ENCODE measurements around the genes ZFR, RAI14, BRIX1 and DNAJC21.

DNA sequence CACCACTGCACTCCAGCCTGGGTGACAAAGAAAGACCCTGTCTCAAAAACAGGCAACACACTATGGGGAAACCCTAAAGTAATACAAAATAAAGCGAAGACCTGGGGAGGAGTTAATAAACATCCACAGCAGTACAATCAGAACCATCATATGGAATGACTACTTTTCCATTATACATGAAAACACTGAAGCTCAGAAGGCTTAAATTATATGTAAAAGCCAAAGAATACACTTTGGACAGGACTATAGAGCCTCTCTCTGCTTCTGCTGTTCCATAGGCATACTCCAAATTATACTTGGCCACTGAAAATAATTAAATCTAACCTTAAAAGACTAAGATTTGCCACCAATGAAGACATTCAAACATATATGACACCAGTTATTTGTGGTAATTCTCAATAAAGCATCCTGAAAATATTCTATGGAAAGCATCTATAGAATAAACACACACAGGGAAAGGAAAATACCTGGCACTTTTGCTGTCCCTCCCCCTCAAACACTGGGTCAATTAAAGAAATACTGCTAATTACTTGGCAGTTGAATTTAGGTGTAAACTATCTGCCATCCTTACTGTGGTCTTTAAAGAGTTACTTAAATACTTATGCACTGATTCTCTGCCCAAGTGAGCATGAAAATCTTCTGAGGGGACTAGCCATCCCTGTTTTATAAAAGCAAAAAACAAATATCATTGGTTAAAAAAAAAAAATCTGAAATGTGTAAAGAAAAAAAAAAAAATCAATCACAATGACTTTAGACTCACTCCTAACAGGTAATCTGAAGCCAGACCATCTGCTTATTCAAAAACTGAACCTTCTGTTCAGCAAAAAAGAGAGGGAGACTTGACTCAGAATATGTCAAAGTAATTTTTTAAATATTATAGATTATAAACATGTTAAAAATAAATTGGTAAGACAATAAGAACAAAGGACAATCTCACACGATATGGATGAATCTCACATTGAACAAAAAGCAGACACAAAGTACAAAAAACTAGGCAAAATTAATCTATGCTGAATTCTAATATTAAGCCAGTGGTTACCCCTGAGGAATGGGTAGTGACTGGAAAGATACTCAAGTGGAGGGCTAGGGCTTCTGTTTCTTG, 4.5 kb downstream of the GOLPH3 start:
- PRO-cap, result no peak

DNA sequence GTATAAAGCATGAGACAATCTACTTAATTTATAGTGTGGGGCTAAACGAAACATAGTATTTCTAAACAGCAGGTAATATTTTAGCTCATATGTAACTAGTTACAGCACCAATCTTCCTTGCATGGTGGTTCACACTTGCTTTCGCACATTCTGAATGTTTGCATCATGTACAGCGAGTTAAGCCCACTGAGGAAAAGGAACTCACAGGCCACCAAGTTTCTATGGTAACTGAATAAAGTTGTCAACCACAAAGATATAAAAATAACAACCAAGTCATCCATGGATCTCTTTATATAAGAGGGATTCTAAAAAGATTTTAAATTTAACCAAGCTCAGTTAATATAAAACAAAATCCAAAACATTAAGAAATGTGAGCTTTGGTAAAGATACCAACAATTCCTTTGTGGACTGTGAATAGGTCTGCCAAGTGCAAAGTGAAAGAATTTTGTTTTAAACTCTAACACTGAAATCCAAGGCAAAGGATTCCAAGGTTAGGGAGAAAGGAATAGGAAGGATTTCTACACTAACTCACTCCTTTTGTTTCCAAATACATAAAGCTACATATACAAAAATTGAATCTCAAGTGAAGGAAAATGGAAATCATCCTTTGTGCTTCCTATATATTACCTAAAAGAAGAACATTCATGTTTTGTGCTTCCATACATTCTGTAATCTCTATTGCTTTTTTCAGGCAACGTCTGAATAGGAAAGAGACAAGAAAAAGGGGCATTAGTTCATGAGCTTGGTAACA, 67.5 kb upstream of the GOLPH3 start:
- PRO-cap, result no peak

DNA sequence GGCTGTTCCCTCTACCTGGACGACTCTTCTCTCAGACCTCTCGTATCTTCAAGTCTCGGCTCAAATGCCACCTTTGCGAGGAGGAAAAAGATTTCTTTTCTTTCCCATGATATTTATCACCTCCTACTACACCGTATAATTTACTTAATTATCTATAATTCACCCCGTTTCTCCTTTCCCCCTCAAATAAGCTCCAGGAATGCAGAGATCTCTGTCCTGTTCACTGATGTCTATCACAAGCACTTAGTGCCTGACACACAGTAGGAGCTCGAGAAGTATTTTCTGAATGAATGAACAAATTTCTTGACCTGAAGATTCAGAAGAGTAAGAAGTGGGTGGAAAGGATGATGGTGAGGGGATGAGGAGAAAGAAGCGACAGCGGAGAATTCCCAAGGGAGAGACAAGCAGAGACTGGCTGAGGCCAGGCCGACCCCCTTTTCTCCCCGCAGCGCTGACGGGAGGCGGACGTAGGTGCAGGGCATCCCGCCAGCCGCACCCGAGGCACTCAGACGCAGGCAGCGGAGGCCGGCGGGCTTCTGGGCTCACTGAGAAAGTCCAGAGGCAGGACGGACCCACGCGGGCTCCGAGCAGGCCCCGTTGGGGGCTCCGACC, 827 bp downstream of the MTMR12 start:
- PRO-cap, result unidirectional peak, plus-strand start at position 508 of the sequence

- PRO-cap, result no peak
These were observed 12.7 kb downstream of the ZFR start for GRCh38 chr5:32431823-32432292.

DNA sequence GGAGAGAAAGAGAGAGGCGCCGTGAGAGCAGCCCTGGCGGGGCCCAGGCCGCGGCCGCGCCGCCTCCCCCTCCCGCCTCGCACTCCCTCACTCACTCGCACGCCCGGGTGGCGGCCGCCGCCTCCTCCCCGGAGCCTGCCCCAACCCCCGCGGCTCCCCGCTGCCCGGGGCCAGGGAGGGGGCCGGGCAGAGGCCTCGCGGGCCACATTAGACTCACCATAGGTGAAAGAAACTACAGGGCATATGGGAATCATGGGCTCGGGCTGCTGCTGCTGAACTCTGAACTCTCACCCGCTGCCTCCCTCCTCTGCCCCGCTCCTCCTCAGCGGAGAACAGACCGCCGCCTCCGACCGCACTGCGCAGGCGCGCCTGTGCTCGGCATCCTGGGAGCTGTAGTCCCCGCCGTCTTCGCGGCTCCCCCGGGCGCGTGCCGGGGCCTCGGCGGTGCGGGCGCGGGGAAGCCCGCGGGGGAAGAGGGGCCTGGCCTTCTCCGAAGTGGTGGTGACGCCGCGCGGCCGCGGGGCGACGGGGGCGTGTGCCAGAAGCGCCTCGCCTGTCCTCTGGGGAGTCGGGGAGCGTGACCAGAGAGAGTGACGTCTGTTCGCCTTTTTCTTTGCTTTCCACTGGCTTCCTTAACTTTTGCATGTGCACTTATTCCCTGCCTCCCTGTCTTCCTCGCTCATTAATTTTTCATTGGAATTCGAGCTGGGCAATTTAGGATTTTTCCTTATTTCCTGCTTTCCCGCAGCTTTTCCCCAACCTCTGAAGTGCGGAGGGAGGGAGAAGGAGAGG, at the start of gene ZFR:
Gene ZFR, minus strand, starts transcription at position 336 of the 792 bp plus-strand sequence.
- PRO-cap, result bidirectional peak, plus-strand start at position 395 of the sequence, minus-strand start at position 334 of the sequence

- PRO-cap, result no peak
These were observed 47.9 kb upstream of the SUB1 start for GRCh38 chr5:32537330-32537972.

GRCh38 chr5:32588443-32589125, 3.2 kb downstream of the SUB1 start:
- PRO-cap, result no peak

GRCh38 chr5:32709590-32710317, 1.4 kb upstream of the NPR3 start:
- PRO-cap, result bidirectional peak, plus-strand start at chr5:32709928, minus-strand start at chr5:32709831; bidirectional peak, plus-strand start at chr5:32710199, minus-strand start at chr5:32710057

GRCh38 chr5:32713289-32714546, 2.6 kb downstream of the NPR3 start:
- PRO-cap, result bidirectional peak, plus-strand start at chr5:32713610, minus-strand start at chr5:32713566; bidirectional peak, plus-strand start at chr5:32714038, minus-strand start at chr5:32713882; bidirectional peak, plus-strand start at chr5:32714315, minus-strand start at chr5:32714133

DNA sequence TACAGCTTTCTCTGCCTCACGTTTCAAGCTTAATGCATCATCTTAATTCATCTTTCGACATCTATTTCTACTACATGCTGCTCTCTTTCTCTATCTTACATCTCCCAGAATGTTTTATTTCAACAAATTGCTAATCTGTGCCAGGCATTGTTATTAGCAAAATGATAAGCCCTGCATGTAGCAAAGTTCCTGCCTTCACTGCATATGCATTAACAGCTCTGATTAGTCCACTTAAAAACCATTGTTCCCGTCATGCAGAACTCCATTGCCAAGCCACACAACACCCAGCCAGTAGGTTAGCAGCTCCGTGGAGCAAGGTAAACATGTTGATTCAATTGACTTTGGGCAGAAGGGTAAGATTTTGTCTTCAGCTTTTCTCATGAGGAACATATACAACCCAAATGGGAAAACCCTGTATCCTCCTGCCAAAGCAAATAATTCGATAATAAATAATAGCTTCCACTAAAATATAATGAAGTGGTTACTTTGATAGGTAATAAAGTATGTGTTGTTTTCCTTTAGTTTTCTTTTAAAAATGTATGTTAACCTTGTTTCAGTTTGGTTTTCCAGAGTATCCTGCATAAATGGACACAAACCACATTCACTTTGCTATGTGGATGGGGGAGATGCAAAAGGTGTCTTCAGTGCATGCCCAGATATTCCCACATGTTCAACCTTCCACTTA, 124.4 kb upstream of the C1QTNF3 start:
- PRO-cap, result no peak

- PRO-cap, result no peak
These were observed 152.5 kb upstream of the RAI14 start for GRCh38 chr5:34503239-34504392.

- PRO-cap, result bidirectional peak, plus-strand start at chr5:34656435, minus-strand start at chr5:34656161
These were observed at the start of gene RAI14 for GRCh38 chr5:34655998-34656709. Gene RAI14 (plus strand): TSS chr5:34656328.

- PRO-cap, result no peak
These were observed 43.7 kb downstream of the RAI14 start for GRCh38 chr5:34699743-34700286.

DNA sequence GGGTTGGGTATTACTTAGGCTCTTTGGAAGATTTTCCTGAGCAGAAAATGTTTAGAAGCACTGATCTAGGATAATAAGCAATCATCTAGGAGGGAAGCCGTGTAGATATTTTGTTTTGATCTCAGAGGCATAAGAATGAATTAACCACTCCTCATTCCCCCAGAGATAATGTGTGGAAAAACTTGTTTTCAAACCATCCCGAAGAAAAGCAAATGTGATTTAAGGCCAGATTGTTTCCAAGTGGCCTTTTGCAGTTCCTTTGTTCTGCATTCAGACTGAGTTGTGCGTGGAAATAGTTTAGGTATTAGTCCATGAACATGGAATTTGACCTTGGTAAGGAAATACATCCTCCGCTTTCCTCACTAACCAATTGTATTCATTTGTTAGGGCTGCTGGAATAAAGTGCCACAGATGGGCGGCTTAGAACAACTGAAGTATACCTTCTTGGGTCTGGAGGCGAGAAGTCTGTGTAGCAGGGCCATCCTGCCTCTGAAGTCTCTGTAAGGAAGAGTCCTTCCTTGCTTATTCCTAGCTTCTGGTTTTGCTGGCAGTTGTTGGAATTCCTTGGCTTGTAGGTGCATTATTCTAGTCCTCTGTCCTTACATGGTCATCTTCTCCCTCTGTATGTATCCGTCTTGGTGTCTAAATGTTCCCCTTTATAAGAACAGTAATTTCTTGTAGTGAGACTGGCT, 53.7 kb downstream of the RAI14 start:
- PRO-cap, result no peak

- PRO-cap, result no peak
These were observed 489 bp downstream of the RAD1 start for GRCh38 chr5:34914610-34915419.

DNA sequence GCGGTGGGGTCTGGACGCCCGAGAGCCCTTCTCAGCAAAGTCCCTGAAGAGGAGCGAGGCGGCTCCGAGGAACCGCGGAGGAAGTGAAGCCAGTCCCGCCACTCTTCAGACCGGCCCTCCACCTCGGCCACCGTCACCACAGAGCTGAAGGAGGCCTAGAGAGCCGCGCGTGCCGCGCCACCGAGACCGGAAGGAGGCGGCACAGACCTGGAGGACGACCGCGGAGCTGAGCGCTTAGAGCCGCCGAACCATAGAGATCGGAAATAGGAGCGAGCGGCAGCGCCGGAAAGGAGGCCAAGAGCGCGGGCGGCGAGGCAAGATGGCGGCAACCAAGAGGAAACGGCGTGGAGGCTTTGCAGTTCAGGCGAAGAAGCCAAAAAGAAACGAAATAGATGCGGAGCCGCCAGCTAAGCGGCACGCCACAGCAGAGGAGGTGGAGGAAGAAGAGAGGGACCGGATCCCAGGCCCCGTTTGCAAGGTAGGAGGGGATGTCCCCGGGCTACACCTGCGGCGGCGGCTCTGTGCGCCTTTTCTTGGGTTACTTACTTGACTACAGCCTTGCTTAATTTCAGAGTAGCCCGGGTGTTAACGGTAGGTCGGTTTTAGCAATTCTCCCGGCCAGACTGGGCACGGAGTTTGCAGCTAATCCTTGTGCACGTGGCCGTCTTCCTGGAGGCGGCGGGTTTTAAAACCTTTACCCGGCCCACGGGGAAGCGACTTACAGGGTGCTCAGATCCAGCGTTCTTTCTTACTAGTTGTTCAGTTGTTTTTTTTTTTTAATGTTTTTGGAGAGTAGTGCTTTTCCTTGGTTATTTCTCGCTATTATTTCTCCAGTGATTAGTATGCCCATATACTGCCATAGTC, at the start of gene BRIX1:
Gene BRIX1, plus strand, starts transcription at position 292 of the 864 bp plus-strand sequence.
- PRO-cap, result bidirectional peak, plus-strand start at position 297 of the sequence, minus-strand start at position 140 of the sequence

GRCh38 chr5:34928843-34929724, at the start of gene DNAJC21:
Gene DNAJC21 (plus strand): TSS chr5:34929559.
- PRO-cap, result bidirectional peak, plus-strand start at chr5:34929630, minus-strand start at chr5:34929264

- PRO-cap, result no peak
These were observed 7.9 kb downstream of the DNAJC21 start for GRCh38 chr5:34937207-34937704.

DNA sequence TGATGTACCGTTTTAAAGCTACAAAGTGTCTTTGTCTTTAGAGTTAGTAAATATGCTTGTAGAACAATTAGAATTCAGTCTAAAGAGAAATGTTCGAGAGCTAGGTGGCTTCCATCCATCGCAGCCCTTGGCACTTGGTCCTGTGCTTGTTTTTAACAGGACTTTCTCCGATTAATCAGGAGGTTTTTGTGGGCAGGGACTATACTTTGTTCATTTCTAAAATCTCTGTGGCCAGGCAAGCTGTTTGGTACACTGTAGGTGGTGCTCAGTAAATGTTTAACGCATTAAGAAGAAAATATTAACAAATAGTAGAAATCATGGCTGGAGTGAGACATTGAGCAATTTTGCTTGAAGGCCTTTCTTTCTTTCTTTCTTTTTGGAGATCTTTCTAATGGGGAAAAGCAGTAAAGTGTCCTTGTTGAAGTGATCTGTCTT, 20.8 kb downstream of the AGXT2 start:
- PRO-cap, result no peak

DNA sequence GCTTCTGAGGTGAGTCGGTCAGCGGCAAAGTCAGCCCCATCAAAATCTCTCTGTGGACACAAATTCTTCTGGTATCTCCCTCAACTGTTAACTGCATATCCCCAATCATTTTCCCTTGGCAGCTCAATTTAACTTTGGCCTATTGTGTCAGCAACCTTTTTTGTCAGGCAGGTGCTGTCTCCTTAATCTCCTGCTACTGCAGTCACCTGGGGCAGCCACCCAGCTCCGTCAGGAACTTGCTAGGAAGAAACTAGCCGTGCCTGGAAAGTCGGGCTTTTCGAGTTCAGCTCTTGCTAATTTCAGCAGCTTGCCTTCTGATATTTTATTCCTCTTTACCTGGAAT, 42.4 kb downstream of the PRLR start:
- PRO-cap, result no peak

All from bile duct (tissue), 1 donor.